Right lobe of liver (tissue), 4 donors: Measurements from ENCODE around the genes LRRC51 and LAMTOR1.

- PRO-cap, 4 experiments: no peak in any of the 4 experiments
- RAMPAGE, long total RNA, 2 experiments: no peak in any of the 2 experiments
Observed at GRCh38 chr11:70908134-70908714, 344.2 kb downstream of the SHANK2 start.

DNA sequence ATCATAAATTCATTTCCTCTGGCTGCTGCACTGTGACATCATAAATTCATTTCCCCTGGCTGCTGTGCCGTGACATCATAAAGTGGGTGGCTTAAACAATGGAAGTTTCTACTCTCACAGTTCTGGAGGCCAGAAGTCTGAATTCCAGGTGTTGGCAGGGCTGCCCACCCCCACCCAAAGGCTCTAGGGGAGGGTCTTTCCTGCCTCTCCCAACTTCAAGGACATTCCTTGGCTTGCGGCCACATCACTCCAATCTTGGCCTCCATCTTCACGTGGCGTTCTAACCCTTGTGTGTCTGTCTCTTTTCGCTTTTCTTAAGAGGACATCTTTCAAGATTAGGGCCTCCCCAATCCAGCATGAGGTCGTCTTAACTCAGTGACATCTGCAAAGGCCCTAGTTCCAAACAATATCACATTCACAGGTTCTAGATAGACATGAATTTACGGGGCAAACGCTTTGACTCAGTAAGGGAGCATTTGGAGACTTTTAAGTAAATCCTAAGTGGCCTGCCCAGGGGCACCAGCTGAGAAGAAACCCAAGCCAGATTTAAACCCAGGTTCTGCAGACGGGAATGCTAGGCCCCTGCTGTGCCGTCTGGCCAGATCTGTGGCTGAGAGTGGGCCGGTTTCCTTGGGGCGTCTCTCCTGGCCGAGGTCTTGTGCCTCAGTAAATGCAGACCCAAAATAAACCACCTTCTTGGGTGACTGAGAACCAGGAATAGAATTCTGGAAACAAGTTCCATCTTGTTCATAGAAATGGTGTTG, 300.6 kb downstream of the SHANK2 start:
- PRO-cap, 4 experiments: no peak in any of the 4 experiments
- RAMPAGE, long total RNA, 2 experiments: no peak in any of the 2 experiments

- PRO-cap, 4 experiments: peak in 4 of 4 experiments; most common plus-strand start chr11:71206465 (in 4); most common minus-strand start chr11:71206436 (in 3)
- RAMPAGE, long total RNA, 2 experiments: no peak in any of the 2 experiments
Observed at GRCh38 chr11:71205841-71206611, 46.4 kb downstream of the SHANK2 start.

DNA sequence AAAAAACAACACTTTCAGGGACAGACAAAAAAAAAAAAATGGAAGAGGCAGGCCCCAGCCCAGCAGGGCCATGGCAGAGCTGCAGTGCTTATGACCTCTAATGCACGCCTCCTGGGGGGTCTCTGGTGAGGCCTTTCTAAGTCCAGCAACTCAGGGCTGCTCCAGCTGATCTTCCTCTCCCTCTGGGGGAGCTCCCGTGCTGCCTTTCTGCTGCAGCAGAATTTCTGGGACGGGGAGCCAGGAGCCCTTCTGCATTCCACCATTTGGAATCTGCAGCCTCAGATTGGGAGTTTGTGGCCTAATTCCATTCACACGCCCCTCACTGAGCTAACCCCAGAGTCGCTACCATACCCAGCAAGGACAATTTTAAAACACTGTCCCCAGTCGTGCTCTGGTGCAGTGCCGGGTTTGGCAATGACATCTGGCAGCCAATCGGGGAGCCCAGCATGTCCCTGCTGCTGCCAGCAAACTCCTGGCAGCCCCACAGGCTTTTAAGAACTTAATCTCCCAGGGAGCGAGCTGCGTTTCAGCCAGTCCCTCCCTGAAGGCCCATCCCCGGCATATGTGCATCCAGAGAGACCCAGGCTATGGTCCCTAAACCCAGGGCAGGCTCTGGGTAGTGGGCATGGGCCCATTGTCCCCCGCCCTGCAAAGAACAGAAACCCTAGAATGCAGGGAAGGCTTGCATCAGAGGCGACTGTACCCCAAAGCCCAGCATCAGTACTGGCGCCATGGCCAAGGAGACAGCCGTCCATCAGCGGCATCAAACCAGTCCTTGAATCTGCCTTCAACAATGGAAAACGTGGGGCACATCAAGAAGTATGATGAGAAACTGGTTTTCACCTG, 4.7 kb downstream of the SHANK2 start:
- PRO-cap, 4 experiments: peak in 3 of 4 experiments; most common plus-strand start position 494 of the sequence (in 3); most common minus-strand start position 368 of the sequence (in 2)
- RAMPAGE, long total RNA, 2 experiments: no peak in any of the 2 experiments

- PRO-cap, 4 experiments: no peak in any of the 4 experiments
- RAMPAGE, long total RNA, 2 experiments: no peak in any of the 2 experiments
Observed at GRCh38 chr11:71284548-71284800, 32.1 kb upstream of the SHANK2 start.

DNA sequence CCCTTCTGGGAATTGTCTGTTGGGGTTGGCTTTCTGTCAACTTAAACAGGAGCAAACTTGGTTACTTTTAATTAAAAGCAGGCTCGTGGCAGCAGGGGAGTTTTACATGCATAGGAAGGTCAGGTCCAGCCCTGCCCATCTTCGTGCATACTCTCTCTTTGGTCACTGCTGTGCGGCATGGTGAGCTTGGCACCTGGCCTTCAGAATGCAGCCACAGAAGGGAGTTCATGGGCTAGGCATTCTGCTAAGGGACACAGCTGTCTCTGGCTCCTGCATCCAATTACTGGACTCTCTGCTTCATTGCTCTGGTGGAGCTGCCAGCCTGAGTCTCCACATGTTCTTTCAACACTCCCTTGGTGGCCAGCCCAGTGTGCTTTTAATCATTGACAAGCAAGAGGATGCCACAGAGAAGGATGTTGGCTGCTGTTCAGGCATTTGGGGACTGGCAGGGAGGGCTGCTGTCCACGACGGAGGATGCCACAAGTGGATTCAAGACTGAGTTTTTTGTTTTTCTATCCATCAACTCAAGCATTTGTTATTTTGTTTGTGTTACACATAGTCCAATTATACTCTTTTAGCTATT, 34.9 kb upstream of the SHANK2 start:
- PRO-cap, 4 experiments: peak in 3 of 4 experiments; most common plus-strand start position 435 of the sequence (in 2); most common minus-strand start position 282 of the sequence (in 3)
- RAMPAGE, long total RNA, 2 experiments: no peak in any of the 2 experiments

DNA sequence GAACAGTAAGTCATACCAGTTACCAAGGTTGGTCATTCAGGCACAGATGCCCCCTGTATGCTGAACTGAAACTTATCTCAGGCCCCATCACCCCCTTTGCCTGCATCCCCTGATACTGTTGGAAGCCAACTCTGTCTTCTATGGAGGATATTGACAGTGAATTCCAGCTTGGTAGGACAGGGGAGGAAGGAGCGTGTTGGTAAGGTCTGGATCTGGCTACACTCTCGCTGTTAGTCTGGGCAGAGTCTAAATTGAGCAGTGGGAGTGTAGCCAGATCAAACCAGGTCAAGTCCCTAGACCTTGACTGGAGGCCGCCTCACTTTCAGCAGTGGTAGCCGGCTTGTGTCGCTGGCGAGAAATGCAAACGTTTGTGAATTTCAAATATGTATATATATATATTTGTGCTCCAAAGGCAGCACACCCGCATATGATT, 26.8 kb downstream of the DHCR7 start:
- PRO-cap, 4 experiments: peak in 3 of 4 experiments; most common plus-strand start position 319 of the sequence (in 3); most common minus-strand start position 226 of the sequence (in 2)
- RAMPAGE, long total RNA, 2 experiments: no peak in any of the 2 experiments

- PRO-cap, 4 experiments: no peak in any of the 4 experiments
- RAMPAGE, long total RNA, 2 experiments: no peak in any of the 2 experiments
Observed at GRCh38 chr11:71465096-71465375, 12.0 kb downstream of the NADSYN1 start.

DNA sequence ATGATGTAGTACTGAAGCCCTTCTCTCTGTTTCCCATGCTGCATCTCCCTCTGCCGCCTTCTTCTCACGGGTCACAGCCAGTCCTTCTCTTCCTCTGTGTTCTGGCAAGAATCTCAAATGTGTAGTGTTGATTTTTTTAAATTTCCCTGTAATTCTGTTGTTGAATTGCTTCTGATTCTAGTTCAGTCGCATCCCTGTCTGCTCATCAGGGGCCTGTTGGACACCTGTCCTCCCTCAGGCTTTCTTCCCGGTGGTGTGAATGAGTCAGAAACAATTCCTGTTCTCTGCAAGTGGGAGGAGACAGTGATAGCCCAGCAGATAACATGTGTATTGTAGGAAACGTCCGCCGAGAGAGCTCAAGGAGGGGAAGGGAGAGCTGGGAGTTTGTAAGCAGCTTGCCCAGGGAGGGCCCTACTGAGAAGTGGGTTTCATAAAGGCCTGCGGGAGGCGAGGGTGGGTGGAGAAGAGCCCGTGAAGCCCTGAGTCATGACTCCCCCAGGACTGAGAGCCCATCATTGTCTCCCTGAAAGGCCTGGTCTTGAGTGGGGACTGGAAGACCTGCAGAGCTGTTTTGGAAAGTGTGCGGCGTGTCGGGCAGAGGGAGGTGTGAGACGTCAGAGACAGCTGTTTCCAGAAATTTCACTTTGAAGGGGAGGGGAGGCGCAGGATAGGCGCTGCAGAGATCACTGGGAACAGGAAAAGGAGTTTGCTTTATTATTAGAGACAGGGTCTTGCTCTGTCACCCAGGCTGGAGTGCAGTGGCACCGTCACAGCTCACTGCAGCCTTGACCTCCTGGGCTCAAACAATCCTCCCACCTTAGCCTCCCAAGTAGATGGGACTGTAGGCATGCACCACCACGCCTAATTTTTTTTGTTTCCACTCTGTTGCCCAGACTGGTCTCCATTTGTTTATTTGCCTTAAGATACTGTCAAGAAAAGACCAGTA, 35.2 kb downstream of the NADSYN1 start:
- PRO-cap, 4 experiments: no peak in any of the 4 experiments
- RAMPAGE, long total RNA, 2 experiments: no peak in any of the 2 experiments

- PRO-cap, 4 experiments: peak in 1 of 4 experiments; most common plus-strand start chr11:71534964 (in 1)
- RAMPAGE, long total RNA, 2 experiments: no peak in any of the 2 experiments
Observed at GRCh38 chr11:71534669-71535241, 3.1 kb upstream of the KRTAP5-8 start.

DNA sequence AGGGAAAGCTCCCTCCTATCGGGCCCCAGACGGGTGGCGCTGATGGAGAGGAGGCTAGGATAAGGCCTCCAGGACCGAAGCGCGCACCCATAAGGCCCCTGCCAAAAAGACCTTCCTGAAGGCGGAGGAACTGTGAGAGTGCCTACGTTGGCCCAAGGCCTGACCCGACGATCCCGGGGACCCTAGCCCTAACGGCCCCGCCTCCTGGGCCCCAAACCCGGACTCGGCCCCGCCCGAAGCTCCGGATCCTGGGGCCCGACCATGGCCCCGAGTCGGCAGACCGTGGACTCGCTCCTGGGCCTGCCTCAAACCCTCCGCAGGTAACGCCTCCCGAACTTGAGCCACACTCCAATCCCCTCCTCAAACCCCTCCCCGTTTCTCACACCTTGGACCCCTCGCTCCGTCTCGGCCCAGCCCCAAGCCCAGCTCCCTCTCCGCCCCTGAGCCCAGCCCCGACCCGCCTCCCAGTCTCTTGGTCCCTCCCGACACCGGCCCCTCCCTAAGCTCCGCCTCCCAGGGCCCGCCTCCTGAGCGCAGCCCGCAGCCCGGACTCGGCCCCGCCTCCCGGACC, 46.6 kb upstream of the DEFB108B start:
- PRO-cap, 4 experiments: peak in 4 of 4 experiments; most common minus-strand start position 459 of the sequence (in 4)
- RAMPAGE, long total RNA, 2 experiments: no peak in any of the 2 experiments

DNA sequence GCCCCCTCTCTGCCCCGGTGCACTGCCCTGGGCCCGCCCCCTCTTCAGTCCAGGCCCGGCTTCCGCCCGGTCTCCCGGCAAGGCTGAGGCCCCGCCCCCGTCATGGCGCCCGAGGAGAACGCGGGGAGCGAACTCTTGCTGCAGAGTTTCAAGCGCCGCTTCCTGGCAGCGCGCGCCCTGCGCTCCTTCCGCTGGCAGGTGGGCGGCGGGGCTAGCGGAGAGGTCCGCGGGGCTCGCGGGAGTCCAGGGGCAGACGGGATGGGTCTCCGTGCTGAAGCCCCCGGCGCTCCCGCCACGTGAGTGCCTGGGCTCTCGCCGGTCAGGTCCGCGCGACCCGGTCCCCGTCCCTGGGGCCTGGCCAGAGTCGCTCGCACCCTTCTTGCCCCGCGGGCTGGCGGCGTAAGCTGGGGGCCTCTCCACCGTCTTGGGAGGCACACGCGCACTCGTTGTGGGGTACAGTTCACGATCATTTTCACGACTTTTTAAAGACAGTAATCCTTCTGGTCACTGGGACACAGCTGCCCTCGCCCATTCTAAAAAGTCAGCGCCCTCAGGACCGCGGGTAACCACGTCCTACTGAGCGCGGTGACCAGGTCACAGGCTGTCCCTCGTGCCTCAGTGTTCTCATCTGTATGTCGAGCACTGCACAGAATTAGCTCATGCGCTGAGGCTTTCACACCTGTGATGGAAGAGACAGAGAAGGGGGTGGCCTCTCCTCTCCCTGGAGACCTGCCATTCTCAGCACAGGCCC, 45.4 kb upstream of the DEFB108B start:
- PRO-cap, 4 experiments: peak in 3 of 4 experiments; most common plus-strand start position 143 of the sequence (in 2)
- RAMPAGE, long total RNA, 2 experiments: start-site peak on the plus strand in 2 of 2 experiments, centred at positions 84 to 96 of the sequence, 90 to 150 reads per replicate

- PRO-cap, 4 experiments: no peak in any of the 4 experiments
- RAMPAGE, long total RNA, 2 experiments: no peak in any of the 2 experiments
Observed at GRCh38 chr11:71901092-71901713, 22.9 kb downstream of the DEFB131B start.

- PRO-cap, 4 experiments: no peak in any of the 4 experiments
- RAMPAGE, long total RNA, 2 experiments: no peak in any of the 2 experiments
Observed at GRCh38 chr11:72007612-72008190, 9.0 kb downstream of the IL18BP start.

GRCh38 chr11:72038831-72039679, 40.3 kb downstream of the IL18BP start:
- PRO-cap, 4 experiments: no peak in any of the 4 experiments
- RAMPAGE, long total RNA, 2 experiments: no peak in any of the 2 experiments

DNA sequence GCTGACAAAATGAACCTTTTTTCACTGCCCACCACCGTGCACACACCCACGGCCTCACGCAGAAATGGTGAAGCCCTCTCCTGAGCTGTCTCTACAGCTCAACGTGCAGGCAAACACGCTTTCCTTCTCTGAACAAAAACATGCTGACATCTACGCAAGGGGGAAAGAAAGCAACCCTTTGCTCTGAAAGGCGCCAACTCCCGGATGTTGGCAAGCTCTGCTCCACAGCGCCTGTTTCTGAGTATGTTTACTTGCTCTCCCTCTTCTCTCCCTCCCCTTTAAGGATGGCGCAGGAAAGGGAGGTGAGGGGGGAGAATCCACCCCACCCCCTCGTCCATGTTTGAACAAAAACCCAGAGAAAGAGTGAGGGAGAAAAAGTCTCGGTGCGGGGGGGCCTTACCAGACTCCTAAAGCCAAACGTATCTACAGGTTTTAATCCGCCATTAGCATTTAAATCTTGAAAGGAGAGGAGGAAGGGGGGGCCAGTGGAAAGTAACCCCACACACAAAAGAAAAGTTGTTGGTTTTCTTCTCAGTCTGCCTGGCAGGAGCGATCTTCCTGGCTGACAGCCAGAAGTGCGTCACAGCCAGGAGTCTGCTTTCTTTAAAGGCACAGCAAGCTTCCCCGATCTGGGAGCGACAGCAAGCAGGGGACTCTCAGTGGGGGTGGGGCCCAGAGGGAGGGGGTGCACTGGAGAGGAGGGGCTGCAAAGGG, 39.6 kb downstream of the NUMA1 start:
- PRO-cap, 4 experiments: peak in 4 of 4 experiments; most common plus-strand start position 373 of the sequence (in 3); most common minus-strand start position 209 of the sequence (in 2)
- RAMPAGE, long total RNA, 2 experiments: start-site peak on the minus strand in 2 of 2 experiments, centred at positions 531 to 542 of the sequence, 115 to 147 reads per replicate

GRCh38 chr11:72080272-72081279, at the start of gene LRRC51:
LRRC51 (plus strand) TSS chr11:72080850.
- PRO-cap, 4 experiments: peak in 4 of 4 experiments; most common plus-strand start chr11:72080341 (in 4); most common minus-strand start chr11:72080687 (in 2)
- RAMPAGE, long total RNA, 2 experiments: start-site peak on the plus strand in 2 of 2 experiments, at chr11:72080278-72080777 at its widest, 16 to 22 reads per replicate; start-site peak on the minus strand in 2 of 2 experiments, at chr11:72080458-72080697 at its widest, 20 to 114 reads per replicate

GRCh38 chr11:72102481-72103920, at the start of gene LAMTOR1:
LAMTOR1 (minus strand) TSS chr11:72103297.
- PRO-cap, 4 experiments: peak in 4 of 4 experiments; most common plus-strand start chr11:72103078 (in 2); most common minus-strand start chr11:72103351 (in 4)
- RAMPAGE, long total RNA, 2 experiments: start-site peak on the minus strand in 2 of 2 experiments, at chr11:72103221-72103329 at its widest, 3,933 to 4,644 reads per replicate

GRCh38 chr11:72243711-72244076, 282 bp downstream of the PHOX2A start:
- PRO-cap, 4 experiments: no peak in any of the 4 experiments
- RAMPAGE, long total RNA, 2 experiments: no peak in any of the 2 experiments

- PRO-cap, 4 experiments: peak in 4 of 4 experiments; most common plus-strand start chr11:72642534 (in 1); most common minus-strand start chr11:72642413 (in 3)
- RAMPAGE, long total RNA, 2 experiments: no peak in any of the 2 experiments
Observed at GRCh38 chr11:72642142-72642691, 32.0 kb downstream of the PDE2A start.